ENCODE data around the gene ERCC6L2.

GRCh38 chr9:95101963-95102471, 215.5 kb downstream of the FANCC start:
- PRO-cap, result no peak

GRCh38 chr9:95106625-95107926, 210.4 kb downstream of the FANCC start:
- PRO-cap, result no peak

DNA sequence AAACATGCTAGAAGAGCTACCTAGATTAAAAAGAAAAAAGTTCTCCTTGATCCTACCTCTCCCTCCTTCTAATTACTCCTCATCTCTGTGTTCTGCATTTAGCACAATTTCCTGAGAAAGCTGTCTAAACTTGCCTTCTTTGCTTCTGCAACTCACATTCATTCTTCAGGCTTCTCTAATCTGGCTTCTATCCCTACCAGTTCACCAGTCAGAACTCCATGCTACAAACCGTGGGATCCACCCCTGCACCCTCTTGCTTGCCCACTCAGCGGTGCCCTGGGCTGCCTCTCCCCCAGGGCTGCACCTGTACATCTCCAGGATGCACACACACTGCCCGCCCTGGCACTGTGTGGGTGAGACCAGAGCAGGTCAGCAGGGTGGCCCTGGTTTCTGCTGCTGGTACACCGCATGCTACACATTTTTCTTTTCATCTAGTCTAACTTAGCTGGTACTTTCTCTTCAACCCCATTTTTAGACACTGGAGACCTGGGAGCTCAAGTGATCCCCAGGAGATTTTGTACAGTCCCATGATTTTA, 127.1 kb downstream of the FANCC start:
- PRO-cap, result no peak

- PRO-cap, result no peak
These were observed 30.8 kb downstream of the PTCH1 start for GRCh38 chr9:95478302-95478721.

GRCh38 chr9:95507805-95508381, 1.2 kb downstream of the PTCH1 start:
- PRO-cap, result no peak

DNA sequence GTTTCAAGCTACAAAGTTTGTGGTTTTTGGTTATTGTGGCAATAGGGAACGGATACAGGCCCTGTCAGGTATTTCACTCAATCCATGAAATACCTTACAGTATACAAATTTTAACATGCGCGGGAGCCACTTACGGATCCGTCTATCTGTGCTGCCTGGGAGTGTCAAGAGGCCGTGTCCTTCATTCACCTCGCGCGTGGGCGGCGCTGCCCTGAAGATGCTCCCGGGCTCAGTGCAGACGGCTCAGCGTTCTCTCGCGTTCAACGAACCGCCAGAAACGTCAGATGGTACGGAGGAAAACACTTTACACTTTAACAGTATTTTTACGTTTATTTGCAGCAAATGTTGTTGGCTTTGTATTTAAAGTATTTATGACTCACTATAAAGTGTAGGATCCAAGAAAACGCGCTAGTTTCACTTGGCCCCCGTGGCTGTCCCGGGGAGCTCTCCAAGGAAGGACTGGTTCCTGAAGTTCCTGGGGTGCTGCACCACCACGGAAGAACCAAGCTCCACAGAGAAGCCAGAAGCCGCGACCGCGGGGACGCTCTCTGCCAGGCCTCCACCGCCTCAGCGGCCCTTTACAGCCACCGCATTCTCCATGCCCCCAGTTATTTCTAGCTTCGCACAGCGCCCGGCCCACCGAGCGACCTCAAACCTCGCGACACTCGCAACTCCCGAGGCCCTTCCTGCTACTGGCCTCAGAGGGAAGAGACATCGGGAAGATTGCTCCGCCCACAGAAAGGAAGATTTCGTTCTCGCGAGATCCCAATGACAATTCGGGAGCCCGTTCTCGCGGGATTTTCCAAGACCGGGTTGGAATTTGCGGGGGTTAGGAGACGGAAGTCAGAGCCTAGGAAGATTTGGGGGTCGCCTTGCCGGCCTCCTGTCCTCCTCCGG, at the start of gene ERCC6L2:
Gene ERCC6L2 (plus strand): TSS at position 846 of the 897 bp plus-strand sequence.
- PRO-cap, result bidirectional peak, plus-strand start at position 846 of the sequence, minus-strand start at position 673 of the sequence

DNA sequence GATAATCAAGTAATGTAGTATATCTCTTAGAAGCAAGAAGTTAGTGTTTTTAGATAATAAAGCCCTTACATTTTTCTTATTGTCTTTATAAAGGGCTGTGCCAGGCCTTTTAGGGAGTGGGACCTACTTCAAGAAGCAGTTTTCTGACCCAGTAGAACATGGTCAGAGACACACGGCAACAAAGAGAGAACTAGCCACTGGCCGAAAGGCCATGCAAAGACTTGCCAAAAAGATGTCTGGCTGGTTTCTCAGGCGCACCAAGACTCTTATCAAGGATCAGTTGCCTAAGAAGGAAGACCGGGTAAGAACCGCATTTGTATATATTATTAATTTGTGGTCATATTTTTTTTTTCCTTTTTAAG, 40.6 kb downstream of the ERCC6L2 start:
- PRO-cap, result no peak

GRCh38 chr9:96009705-96010247, 134.3 kb downstream of the ERCC6L2 start:
- PRO-cap, result no peak

- PRO-cap, result no peak
These were observed 151.9 kb downstream of the ERCC6L2 start for GRCh38 chr9:96027063-96028216.

DNA sequence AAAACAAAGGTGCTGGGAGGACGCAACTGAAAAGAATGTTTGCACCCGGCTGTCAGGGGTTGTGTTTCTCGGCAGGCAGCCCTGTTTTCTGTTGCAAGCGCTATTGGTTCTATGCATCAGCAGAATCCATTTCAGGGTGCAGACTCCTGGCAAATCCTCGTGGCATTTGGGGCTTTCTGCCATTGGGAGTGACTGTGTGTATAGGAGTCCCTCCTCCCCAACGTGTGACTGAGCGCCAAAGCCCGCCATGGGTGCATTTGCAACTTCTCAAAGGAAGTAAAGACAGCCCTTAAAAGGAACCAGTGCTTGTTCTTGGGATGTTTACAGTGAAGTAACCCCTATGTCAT, 175.7 kb downstream of the HSD17B3 start:
- PRO-cap, result no peak

DNA sequence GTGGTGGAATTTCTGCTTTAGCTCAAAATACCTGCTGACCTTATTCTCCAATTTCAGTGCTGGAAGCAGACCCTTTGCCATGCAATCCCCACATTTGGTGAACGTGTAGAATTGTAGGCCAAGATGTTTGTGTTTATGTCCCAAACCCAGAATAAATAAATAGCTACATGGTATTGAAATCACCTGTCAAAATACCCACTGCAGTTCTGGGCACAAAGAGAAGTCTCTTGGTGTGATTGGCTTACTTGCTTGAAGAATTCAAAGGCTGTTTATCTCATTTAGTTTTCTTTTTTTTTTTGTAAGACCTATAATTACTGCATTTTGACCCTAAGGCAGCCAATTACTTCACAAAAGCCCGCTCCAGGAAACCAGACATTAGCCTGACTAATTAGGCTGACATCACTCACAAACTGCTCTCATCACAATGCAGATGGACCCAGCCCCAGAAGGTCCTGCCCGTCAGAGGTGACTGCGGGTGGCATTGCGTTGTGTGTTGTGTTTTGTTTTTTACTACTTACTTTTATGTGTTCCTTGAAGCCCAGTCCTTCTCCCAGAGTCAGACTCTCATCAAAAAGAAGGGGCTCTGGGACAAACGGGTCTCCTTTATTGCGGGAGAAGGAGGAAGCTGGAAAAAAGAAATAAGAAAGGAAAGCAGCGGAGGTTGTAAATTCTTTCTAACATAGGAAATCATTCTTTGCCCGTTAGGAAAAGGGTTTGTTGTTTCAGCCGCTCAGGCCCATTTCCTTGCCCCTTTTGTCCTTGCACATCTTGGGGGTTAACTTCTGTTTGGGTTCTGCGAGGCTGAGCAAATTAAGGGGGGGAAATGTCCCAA, 172.3 kb downstream of the HSD17B3 start:
- PRO-cap, result no peak

DNA sequence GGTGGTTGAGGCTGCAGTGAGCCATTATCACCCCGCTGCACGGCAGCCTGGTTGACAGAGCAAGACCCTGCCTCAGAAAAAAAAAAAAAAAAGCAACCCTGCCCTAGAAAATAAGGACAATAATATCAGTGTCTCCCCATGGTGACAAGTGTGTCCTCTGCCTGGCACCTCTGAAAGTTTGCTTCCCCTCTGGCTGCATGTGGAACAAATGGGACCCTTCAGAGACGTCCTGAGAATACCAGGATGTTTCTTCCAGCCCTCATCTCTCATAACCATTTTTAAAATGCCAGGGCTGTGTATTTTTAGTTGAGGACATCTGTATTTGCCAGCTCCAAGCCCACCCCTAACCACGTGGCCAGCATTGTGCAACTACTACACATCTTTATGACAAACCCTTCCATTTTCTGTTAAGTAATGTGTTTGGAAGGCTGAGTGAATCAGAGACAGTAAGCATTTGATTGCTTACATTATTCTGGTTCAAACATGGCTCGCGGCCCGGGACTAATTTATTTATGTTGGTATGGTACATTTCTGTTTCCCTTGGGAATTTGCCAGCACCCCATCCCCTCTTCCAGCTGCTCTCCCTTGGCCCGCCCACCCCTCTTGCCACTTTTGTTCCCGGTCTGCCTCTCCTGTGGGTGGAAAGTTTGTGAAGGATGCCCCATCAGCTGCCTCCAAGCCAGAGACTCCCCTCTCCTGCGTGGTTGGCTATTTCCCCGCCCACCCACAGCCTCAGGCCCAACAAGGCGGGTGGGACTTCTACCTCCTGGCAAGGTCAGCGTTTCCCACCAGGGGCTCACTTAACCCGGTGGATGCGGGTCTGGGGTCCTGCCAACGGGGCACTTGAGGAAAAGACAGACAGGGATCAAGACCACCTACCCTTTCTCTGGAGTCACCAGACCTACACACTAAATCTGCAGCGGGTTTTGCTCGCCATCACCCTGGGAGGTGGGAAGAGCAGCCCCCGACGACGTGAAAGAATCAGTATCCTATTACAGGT, 162.3 kb downstream of the HSD17B3 start:
- PRO-cap, result no peak

DNA sequence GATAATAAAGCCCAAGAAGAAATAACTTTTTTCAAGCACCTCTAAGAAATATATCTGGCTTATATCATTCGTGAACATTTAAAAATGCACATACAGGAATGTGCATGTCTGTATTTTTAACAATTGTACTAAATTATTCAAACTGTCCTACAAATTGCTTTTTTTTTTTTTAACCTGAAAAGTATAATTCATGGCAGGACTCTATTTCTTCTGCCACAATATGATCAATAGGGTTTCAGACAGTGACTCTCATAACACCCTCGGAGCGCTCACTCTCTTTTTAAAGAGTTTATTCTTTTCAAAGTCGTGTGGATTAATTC, 36.0 kb upstream of the NUTM2G start:
- PRO-cap, result no peak

GRCh38 chr9:97502769-97503090, 1.3 kb downstream of the TMOD1 start:
- PRO-cap, result no peak

GRCh38 chr9:97529237-97530066, 28.0 kb downstream of the TMOD1 start:
- PRO-cap, result no peak

- PRO-cap, result no peak
These were observed 62.7 kb downstream of the TMOD1 start for GRCh38 chr9:97563879-97564913.

DNA sequence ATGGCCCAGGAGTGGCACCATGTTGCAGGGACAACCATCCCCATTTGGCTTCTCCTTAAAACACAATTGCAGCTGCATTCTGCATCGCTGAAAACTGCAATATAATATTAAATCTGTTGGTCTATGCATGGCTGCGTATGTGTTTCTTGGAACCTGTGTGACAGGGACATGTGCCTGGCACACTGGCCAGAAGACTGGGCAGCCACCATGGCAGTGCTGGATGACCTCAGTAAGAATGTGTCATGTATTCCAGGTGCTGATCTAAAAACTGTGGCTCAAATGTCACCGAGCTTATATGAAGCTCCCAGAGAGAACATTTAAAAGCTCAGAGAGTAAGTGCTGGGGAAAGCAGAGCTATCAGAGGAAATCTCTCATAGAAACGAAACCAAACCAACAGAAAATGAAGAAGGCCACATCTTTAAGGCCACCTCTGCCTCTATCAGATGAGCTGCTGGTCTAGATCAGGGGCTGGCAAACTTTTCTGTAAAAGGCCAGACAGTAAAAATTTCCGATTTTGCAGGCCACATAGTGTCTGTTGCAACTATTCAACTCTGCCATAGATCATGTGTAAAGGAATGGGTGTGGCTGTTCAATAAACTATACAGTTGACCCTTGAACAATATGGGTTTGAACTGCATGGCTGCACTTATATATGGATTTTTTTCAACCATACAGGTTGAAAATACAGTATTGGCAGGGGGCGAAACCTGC, 31.9 kb downstream of the TSTD2 start:
- PRO-cap, result no peak

- PRO-cap, result no peak
These were observed 2.8 kb downstream of the TSTD2 start for GRCh38 chr9:97630342-97630840.

GRCh38 chr9:97982164-97982831, 843 bp upstream of the ANP32B start:
- PRO-cap, result no peak

DNA sequence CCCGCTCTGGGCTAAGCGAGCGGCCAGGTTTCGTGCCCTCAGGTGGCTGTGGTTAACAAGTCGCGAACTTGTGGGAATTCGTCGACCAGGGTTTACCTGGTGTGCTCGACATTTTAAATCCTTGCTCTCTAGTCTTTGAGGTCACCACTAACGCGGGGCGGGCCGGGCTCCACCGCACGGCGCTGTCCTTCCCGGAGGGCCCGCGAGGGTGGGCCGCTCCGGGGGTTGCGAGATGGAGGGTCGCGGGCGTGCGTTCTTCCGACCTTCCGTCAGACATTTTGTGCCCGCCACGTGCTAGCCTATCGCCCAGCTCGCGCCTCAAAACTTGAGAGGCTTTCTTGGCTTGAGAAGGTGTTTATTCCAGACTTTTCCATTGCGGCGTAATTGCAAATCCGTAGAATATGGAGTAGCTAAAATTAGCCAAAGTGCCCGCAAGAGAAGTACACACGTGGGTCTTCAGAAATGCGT, 2.1 kb downstream of the ANP32B start:
- PRO-cap, result no peak

All from mesenteric fat pad (tissue), 1 donor.